Left colon (tissue), 1 donor: ENCODE measurements around a stretch of chr12.

DNA sequence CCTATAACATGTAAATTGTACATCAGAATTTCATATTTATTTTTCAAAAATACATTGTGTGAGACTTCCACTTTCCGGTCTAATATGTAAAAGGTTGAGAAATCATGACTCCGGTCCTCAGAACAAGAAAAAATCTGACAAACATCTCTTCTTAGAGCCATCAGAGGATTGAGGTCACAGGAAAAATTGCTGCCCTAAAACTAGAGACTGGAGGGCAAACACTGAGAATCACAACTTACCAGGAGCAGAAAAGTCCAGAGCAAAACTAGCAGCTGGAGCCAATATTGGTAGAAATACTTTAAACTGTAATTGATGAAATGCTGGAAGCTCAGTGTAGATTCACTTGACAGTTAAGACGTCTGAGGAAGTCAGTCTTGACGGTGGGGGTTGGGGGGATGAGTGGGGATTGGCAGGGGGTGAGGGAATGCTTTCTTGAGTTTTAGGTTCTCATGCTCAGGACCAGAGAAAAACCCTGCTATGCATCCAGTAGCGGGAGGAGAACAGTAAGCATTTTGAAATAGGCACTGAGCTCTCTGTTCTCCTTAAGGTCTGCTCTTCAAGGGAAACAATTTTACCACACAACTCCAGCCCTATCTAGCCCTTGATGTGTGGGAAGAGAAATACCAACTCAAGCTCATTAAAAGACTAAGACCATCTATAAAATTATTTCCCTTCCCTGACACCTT lies 71.5 kb upstream of the CD163 start:
- PRO-cap: no peak

- PRO-cap: no peak
Observed at GRCh38 chr12:7639749-7641033, 25.5 kb downstream of the APOBEC1 start.

DNA sequence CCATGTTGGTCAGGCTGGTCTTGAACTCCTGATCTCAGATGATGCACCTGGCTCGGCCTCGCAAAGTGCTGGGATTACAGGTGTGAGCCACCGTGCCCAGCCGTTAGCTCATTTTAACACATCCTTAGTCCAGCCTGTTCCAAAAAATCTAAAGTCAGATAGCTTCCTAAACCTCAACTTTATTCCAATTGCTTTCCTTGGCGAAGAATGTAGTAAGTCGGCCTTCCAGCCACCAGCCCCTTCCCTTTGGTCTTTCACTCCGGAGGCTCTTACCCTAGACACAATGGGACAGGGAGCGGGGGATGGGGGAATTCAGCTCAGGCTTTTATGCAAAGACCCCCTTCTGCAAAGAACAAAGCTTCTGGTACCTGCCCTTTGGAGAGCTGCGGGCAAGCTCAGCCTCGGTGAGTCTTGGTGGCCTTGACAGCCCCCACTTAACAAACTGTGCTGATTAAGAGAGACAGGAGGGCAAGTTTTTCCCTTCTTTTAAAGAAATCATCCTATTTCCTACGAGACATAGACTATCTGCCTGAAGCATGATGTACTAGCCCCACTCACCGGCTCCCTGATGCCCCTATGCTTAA lies 1.7 kb upstream of the NANOG start:
- PRO-cap: no peak

DNA sequence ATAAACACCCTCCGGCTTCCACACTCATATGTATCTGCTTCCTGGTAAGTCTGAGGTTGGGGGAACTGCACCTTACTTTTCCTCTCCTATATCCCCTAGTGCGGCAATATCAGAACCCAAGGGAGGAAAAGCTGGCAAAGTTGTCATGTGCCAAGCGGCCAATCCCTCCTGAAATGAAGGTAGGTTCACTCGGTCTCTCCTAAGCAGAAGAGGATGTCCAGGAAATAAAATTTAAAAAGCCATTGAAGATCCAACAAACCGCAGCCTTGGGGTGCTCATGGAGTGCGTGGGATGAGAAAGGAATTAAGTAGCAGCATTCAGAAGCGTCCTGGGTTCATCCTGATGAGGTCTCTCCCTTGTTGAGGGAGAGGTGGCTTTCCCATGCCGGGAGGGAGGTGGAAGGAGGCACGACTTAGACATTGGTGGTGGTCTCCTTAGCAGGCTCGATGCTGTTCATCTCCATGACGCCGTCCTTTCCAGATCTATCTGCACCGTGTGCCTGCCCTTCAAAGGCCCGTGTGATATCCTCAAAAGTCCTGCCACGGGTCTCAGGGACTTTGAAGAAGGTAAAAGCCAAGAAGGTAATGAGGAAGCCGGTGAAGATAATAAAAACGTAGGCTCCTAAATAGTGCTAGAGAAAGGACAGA lies 14.9 kb downstream of the SLC2A3 start:
- PRO-cap: no peak

- PRO-cap: no peak
Observed at GRCh38 chr12:7925595-7926360, 10.2 kb downstream of the SLC2A3 start.

GRCh38 chr12:7932534-7932930 lies 3.5 kb downstream of the SLC2A3 start:
- PRO-cap: no peak

GRCh38 chr12:7959385-7960399 lies 23.7 kb upstream of the SLC2A3 start:
- PRO-cap: unidirectional peak, plus-strand start at chr12:7959845

DNA sequence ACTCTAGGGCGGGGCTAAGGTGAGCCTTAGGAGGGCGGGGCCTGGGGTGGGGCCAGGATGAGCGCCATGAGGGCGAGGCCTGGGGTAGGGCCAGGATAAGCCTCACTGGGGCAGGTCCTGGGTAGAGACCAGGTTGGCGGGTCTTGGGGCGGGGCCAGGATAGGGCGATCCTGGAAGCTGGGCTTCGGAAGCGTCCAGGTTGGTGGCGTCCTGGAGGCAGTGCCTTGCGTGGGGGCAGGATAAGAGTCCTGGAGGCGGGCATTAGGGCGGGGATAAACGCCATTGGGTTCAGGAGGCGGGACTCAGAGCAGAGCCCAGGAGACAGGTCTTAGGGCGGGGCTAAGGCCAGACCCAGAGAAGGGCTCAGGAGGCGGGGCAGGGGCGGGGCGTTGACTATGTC lies 15.7 kb upstream of the FAM90A1 start:
- PRO-cap: bidirectional peak, plus-strand start at position 105 of the sequence, minus-strand start outside the sequence

GRCh38 chr12:8519069-8519459 lies 5.8 kb downstream of the CLEC4D start:
- PRO-cap: no peak

DNA sequence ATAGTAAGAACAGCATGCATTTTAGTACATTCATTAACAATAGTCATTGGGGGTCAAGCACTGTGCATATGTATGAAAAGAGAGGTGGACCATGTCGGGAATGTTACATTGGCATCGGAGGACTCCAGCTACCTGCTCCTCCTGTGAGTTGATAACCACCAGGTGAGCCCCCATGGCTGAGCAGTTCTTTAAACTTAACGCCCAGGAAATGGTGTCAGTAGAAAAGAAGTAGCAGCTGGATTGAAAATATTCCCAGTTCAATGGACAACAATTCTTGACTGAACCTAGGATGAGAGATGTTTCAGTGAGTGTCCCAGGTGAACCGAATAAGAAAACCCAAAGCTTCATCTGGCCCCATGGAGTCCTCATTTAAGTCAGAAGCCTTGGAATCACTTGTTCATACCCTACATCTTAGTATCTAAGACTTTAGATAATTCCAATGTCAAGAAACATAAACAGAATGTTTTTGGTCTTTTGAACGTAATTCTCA lies 3.7 kb downstream of the CLEC4E start:
- PRO-cap: no peak

GRCh38 chr12:8658452-8658806 lies 4.2 kb downstream of the MFAP5 start:
- PRO-cap: no peak

GRCh38 chr12:9070472-9070846 lies 45.3 kb downstream of the A2M start:
- PRO-cap: no peak

DNA sequence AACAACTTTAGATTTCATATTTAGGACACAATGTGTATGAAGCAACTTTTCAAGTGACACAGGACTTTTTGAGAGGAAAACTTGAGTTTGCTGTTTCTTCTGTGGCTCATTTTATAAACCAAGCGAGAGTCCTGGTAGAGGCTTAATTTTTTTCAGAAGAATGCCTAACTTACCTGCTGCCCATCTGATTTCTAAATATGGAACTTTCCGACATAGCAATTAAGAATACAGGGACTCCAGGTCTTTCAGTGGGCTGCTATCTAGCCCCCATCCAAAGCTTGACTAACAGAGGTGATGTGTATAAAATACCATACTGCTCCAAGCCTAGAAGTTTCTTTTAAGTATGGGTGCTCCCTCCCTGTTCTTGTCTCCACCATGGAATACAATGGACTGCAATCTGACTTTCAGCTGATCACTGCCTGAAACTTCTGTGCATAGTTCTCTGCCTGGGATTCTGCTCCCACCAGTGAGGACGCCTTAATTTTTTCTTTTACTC lies 10.7 kb upstream of the A2M start:
- PRO-cap: no peak

DNA sequence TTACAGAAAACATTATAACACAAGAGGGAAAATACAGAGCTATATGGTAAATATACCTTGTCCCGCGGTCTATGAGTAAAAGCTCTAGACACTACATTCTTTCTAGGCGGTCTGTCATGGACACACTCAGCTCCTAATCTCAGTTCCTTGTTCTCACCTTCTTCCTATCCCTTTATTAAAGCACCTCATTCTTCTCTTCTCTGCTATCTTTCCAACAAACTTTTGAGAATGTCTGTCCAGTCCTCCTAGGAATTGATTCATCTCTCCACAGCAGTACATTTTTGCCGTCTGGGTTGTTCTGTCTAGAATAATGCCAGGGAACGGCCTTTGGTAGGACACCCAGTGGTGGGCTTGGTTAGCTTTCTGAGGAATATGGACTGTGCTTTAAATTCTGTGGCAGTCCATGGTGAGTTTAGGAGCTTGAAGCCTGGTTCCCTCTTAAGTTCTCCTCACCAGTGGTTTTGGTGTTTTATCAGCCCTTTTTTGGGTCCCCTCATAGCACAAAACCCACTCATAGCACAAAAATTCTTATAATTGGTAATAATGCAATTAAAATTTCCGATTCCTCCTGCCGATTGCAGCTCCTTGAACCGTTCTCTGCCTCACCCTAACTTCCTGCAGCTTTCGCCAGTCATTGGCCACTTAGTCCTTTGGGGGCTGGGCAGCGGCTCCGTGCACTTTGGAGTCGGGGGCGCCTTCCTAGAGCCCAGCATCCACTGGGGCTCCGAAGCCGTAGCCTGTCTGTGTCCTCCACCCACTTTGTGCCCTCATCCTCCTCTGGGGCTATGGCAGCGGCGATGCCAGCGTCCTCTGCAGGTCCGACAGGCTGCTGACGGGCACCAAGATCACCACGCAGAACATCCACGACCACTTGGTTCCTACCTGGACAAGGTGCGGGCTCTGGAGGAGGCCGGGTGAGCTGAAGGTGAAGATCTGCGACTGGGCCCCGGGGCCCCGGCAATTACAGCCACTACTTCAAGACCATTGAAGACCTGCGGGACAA lies 11.5 kb upstream of the A2M start:
- PRO-cap: no peak

DNA sequence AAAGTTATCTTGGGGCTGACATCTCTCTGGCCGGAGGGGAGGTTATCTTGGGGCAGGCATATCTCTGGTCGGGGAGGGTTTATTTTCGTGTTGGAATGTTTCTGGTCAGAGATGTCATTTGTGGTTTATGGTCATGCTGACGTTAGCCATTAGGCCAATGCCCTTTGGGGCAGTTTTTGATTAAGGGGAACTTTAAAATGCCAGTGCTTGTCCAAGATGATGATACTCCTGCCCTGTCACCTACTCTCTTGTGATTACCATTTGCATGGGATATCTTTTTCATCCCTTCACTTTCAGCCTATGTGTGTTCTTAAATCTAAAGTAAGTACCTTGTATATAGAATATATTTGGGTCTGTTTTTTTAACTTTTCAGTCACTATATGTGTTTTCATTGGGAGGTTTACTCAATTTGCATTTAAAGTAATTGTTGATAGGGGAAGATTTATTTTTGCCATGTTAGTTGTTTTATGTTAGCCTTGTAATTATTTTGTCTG lies 29.1 kb upstream of the A2M start:
- PRO-cap: no peak

GRCh38 chr12:9293982-9294654 lies 85.9 kb upstream of the PZP start:
- PRO-cap: no peak

DNA sequence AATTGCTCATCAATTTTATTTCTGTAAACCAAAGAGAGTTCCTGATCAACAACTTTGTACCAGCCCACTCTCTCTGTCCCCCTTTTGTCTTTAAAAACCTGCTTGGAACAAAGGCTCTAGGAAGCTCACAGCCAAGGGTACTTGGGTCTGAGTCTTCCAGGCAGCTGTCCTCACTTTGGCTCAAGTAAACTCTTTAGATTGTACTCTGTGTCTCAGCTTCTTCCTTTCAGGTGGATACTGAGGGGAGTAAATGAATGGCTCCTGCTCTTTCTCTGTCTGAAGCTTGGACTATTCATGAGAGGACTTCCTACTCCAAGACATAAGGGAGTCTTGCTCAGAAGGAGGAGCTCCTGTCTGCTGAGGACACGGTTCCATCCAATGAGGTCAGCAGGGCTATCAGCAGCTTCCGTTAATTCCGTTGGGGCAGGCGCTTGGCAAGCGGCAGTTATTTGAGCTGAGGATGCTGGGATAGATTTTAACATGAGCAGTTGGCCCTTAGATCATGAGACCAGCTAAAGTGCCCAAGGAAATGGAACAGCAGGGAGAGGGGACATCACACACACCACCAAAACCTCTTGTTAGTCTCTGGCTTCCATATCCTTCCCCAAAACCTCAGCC lies 138.5 kb upstream of the PZP start:
- PRO-cap: no peak

DNA sequence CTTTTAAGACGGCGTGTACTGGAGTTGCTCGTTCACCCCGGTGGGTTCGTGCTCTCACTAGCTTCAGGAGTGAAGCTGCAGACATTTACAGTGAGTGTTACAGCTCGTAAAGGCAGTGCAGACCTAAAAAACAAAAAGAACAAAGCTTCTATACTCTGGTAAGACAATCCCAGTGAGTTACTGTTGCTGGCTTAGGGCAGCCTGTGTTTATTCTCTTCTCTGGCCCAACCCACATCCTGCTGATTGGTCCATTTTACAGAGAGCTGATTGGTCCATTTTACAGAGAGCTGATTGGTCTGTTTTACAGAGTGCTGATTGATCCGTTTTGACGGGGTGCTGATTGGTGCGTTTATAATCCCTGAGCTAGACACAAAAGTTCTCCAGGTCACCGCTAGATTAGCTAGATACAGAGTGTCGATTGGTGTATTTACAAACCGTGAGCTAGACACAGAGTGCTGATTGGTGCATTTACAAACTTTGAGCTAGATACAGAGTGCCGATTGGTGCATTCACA lies 158.0 kb downstream of the KLRB1 start:
- PRO-cap: unidirectional peak, minus-strand start at position 182 of the sequence

DNA sequence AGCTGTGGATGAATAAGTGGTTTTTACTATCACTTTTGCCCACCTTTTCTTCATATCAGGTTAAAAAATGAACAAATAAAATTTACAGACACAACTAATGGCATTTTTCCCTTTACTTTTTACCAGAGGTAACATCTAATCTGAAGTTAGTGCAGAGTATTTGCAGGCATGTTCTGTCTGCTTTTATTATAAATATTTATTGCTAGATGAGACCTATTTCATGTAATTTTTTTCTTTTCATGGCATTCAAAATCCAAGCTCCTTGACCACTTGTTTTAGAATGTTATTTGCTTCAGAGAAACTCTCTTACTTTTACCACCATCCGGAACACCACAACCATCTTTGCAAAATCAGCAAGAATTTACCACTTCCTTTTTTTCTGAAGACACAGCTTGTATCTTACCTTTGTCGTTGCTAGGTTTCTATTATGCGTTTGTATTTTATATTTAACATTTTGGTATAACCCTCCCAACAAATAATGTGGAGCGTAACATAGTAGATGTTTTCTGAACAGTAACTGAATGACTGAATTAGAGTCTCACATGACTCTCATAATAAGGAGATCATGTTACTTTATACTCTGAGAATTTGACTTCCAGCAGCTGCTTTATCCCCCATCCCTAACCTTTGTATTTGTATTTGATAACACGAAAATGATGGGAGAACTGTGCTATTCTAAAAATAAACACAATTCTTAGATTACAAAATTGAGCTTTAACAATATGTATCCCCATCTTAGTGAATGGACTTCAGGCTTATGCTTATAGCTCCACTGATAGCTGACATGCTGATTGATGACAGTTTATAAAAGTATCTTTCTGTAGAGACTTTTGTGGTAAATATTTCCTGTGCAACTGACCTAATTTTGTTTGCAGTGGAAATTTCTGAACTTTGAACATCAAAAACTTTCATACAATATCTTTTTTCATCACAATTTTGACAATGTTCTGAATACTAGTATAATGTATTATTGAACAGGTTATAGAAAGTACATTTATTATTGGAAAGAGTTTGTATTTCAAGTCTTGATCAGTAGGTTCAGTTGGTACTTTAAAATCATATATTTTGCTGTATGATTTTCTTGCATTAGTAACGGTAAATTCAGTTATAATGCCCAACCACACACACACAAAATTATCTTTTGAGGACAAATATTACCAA lies 7.8 kb upstream of the KLRB1 start:
- PRO-cap: no peak

DNA sequence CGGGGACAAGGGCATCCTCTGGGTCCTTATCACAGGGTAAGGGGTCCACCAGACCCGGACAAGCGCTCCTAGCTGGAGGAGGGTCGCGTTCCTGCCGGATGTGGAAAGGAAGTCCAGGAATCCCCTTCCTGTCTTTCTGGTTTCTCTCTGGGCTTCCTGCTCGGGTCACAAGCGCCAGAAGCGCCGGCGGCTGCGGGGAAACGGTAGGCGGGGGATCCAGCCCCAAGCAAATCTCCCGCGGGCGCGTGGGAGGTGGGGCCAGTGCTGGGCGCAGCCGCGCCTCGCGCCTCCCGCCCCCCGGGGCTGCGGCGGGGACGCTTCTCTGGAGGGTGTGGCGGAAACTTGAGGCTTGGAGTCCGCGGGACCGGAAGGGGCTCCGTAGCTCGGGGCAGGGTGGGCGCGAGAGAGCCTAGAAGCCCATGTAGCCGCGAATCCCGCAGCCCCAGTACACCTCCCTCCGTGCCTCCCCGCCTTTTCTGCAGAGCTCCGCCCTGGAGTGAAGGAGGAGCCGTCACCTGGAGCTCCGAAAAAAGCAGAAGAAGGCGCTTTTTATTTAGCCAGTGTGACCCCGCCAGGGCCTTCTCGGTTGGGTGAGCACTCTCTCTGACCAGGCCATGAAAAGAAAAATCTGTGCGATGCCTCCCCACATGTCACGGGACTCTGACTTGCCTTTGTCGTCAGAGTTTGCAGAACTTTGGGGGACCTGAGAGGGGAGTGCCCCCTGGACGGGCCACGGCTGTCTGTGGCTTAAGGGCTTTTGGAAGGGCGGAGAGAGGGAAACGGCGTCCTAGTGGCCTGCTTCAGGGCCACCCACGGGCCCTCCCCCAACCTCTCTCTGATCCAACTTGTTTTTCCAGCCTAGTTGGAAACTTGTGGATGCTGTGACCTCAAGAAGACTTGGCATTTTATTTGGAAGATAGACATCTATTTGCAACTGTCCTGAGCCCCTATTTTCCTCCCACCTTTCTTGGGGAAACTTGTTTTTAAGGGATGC lies 21.4 kb upstream of the CLEC2D start:
- PRO-cap: bidirectional peak, plus-strand start at position 177 of the sequence, minus-strand start at position 202 of the sequence; bidirectional peak, plus-strand start at position 339 of the sequence, minus-strand start at position 299 of the sequence; bidirectional peak, plus-strand start at position 865 of the sequence, minus-strand start at position 759 of the sequence